Measurements from ENCODE around the genes STK36, RETREG2, TMEM198 and INHA.

DNA sequence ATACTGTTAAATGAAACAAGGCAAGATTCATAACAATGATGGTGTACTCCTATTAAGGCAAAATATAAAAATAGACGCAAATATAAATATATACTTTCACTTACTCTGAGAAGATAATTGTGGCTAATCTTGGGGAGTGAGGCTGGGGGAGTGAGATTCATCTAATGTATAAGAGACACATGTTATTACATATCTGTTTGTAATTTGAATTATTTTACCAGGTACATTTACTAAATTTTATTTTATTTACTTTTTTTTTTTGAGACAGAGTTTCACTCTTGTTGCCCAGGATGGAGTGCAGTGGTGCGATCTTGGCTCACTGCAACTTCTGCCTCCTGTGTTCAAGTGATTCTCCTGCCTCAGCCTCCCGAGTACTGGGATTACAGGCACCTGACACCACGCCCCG lies 8.9 kb upstream of the VIL1 start:
- RRBS: no CpG with 5 or more reads among the region's 5 CpGs

DNA sequence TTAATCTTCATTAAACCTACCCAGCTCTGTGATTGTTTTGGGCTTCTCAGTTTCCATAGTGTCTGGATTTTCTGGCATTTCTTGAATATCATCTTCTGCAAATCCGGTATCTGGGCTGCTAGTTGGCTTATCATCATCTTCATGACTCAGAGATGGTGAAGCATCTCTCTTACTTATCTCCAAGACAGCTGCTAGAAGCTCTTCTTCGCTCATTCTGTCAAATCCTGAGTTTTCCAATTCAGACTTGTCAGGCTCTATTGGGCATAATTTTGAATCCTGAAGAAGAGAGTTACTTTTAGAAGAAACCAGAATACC lies 55.6 kb downstream of the VIL1 start:
- RRBS: no CpG with 5 or more reads among the region's 2 CpGs

- RRBS: 5% methylated on average over 7 of the region's 43 CpGs
Measured at GRCh38 chr2:218671846-218672955, at the start of gene STK36. STK36 (plus strand) TSS chr2:218672086.

- RRBS: no CpG with 5 or more reads among the region's 19 CpGs
Measured at GRCh38 chr2:218812361-218813200, 30.6 kb downstream of the CYP27A1 start.

DNA sequence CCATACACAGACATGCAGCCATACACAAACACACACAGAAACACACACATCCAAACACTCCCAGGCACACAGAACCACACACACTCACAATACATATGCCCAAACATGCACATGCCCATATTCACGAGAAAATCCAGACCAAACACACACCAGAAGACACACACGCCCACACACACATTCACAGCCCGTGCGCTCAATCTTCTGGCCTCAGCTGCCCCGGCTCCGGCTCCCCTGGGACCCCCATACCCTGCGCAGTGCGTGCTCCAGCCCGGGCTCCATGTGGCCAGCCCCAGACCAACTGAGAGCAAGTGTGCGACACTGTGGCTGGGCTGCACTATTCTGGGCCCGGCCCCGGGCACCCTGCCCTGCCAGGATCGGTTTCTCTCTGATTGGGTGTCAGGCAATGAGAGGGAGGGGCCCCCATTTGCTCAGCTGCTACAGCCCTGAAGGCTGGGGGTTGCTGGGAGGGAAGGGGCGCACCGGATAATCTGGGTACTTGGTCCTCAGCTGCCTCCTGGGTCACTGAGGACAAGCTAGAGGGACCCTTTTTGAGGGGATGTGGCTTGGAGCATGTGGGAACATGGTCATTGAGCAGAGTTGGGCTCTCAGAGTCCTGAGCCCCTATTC lies 28.0 kb upstream of the WNT6 start:
- RRBS: 48% methylated on average over 6 of the region's 15 CpGs

DNA sequence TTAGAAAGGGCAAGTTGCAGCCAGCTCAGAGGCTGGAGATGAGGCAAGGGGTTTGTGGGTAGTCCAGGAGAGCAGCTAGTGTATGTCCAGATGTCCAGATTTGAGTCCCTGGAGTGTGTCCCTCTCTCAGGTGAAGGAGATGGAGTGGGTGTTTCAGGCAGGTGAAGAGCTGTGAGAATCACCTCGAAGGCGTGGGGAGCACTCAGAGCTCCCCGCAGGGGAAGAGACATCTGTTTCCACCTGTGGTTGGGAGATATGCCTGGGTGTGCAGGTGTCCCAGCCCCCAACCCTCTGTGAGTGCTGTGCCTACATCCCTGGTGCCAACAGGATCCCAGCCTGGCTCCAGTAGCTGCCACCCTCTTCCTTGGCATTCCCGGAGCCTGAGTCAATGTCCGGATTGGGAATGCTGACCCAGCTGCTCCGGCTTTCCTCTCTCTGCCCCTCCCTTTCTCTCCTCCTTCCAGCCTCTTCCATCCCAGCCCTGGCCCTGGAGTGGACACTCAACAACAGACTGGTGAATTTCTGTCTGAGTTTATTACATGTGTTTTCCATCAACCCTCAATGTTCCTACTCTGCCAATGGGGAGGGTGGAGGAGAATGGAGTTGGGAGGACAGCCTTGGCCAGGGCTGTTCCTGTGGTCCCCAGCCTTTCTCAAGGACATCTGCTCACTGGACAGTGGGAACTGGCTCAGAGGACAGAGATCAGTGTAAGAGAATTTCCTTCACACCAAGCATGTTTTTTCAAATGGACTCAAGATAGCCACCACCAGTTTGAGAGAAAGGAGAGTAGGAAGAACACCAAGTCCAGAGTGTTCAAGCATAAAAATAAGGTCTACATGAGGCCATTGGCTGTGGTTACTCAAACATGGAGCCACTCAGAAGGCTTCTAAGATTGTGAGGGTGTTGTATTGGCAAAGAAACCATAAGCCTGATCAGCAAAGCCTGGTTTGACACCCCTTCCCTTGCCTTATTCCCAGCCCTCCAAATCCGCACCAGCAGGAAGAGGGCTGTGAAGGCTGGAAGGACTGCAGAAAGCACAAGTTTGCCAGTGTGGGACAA lies 27.1 kb upstream of the WNT6 start:
- RRBS: no CpG with 5 or more reads among the region's 7 CpGs

- RRBS: 40% methylated on average over 1 of the region's 20 CpGs
Measured at GRCh38 chr2:218895910-218896817, 15.5 kb downstream of the WNT10A start.

- RRBS: 29% methylated on average over 7 of the region's 25 CpGs
Measured at GRCh38 chr2:218963134-218963755, 3.8 kb downstream of the CDK5R2 start.

GRCh38 chr2:219174667-219175157 lies 2.0 kb downstream of the CNPPD1 start:
- RRBS: no CpG with 5 or more reads among the region's 8 CpGs

DNA sequence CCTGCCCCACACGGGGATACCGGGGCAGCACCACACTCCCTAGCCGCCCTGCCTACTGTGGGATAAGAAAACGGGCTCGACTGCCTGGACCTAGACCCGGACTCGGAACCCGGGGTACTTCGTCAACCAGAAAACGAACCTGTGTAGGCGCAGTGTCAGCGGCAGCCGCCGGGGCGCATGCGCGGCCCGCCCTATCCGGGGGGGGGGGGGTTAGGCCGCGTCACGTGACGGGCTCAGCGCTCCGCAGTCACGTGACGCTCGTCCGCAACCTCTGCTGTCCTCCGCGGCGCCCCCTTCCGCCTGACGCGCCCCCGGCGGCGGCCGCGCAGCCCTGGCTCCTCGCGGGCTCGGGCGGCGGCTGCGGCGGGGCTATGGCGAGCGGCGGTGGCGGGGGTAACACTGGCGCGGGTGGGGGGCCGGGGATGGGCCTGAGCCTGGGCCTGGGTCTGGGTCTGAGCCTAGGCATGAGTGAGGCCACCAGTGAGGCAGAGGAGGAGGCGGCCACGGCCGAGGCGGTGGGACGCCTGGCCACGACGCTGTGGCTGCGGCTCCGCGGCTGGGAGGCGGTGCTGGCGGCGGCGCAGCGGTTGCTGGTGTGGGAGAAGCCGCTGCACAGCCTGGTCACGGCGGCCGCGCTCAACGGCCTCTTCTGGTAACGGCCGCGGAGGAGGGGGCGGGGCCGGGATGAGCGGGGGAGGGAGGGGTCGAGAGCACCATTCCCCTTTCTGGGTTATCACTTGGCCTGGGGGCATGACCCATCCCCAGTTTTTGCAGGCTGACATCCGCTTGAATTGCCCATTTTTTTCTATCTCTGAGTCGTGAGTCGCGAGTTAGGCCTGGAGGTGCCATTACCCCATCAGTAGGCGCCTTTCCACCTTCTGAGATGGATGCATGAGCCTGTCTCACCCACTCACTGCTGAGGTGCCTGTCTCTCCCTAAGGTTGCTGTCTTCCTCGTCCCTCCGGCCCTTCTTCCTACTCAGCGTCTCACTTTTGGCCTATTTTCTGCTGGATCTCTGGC lies at the start of gene RETREG2:
RETREG2 (plus strand) TSS at position 294 of the 1,020 bp plus-strand sequence.
- RRBS: 3% methylated on average over 29 of the region's 90 CpGs

DNA sequence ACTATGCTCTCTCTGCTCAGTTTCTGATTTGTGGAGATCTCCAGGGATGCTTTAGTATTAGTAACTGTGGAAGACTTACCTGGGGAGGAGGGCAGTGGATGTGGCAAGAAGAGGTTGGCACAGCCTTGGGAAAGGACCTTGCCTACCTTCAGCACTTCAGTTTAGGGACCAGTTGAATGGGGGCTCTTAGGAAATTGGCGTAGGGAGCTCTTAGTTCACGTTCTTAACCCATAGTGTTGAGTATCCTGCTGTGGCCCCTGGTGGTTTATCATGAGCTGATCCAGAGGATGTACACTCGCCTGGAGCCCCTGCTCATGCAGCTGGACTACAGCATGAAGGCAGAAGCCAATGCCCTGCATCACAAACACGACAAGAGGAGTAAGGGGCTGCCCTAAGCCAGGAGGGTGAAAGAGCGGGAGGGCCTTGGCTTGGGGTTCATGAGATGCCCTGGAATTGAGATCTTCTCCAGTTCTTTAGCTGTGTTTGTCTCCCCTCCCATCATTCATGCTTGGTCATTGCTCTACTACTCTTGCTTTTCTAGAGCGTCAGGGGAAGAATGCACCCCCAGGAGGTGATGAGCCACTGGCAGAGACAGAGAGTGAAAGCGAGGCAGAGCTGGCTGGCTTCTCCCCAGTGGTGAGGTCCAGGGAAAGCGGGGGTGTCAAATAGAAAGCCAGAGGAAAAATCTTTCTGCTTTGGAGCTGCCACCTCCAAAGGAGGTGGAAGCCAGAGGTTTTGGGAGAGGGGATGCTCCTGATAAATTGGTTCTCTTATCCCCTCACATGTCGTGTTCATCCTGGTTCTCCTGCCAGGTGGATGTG lies 3.0 kb downstream of the RETREG2 start:
- RRBS: no CpG with 5 or more reads among the region's 9 CpGs

DNA sequence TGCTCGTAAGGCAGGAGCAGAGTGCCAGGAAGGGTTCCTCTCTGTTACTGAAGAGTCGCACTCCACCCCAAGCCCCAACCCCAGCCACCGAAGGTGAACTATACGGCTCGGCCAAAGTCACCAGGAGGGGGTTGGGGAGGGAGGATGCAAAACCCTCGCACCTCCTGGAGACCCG lies 250 bp downstream of the TUBA4A start:
- RRBS: no CpG with 5 or more reads among the region's 7 CpGs

GRCh38 chr2:219404206-219405494 lies 13.5 kb upstream of the DES start:
- RRBS: no CpG with 5 or more reads among the region's 21 CpGs

DNA sequence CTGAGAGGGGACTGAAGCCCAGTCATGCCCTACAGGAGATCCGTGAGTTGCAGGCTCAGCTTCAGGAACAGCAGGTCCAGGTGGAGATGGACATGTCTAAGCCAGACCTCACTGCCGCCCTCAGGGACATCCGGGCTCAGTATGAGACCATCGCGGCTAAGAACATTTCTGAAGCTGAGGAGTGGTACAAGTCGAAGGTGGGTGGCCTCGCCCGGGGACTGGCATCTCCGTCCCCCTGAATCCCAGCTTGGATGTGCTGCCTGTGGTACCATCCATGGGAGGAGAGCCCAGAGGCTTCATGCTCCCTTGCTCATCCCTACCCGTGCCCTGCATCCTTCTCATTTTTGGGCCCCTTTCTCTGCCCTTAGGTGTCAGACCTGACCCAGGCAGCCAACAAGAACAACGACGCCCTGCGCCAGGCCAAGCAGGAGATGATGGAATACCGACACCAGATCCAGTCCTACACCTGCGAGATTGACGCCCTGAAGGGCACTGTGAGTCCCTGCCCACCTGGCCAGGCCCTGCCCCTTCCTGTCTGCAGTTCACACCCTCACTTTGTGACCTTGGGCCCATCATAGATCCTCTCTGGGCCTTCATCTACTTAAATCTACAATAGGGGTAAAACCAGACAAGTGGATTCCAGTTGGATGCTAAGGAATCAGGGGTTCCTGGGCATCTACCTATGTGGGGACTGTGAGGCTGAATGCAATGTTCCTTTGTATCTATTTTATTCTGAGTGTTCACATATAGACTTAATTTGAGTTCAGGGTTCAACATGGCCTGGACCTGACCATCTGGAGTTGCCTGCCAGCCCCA lies 2.5 kb downstream of the DES start:
- RRBS: 63% methylated on average over 6 of the region's 16 CpGs

DNA sequence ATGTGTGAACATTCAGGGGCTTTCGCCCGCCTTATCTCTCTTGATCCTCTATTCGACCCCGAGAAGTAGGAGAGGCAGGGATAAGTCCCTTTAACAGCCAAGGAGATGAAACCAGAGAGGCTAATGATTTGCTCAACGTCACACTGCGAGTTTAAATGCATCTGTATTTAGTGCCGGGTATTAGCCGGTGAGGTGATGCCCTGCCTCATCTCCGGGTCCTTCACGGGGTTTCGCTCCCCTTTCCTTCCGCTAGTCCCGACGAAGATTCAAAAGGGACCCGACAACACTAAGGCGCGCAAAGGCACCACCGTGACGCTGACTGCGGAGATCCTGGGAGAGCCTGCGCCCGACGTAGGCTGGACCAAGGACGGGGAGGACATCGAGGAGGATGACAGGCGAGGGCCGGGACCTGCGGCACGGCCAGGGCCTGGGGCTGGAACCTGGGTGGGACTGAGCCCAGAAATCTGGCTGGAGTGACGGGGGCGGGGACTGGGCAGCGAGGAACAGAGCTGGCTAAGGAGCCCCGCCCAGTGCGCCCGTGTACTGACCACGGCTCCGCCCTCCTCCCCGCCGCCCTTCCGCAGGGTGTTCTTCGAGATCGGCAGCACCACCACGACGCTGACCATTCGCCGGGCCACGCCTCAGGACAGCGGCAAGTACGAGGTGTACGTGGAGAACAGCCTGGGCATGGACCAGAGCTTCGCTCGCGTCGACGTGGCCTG lies 1.1 kb upstream of the GMPPA start:
- RRBS: 2% methylated on average over 9 of the region's 55 CpGs

GRCh38 chr2:219543979-219544238 lies at the start of gene TMEM198:
TMEM198 (plus strand) TSS chr2:219544028.
- RRBS: 4% methylated on average over 20 of the region's 27 CpGs

DNA sequence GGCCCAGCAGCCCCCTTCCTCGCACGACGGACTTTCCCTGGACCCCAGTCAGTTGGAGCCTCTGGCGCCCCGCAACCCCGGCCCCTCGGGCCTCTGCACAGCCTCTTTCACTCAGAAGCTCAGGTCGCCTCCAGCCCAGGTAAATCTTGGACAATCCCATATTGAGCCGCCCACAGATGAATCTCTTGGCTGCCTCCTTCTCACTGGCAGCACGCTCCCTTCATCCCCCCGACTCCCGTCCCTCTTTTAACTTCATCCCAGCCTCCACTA lies 346 bp downstream of the TMEM198 start:
- RRBS: 3% methylated on average over 6 of the region's 12 CpGs

DNA sequence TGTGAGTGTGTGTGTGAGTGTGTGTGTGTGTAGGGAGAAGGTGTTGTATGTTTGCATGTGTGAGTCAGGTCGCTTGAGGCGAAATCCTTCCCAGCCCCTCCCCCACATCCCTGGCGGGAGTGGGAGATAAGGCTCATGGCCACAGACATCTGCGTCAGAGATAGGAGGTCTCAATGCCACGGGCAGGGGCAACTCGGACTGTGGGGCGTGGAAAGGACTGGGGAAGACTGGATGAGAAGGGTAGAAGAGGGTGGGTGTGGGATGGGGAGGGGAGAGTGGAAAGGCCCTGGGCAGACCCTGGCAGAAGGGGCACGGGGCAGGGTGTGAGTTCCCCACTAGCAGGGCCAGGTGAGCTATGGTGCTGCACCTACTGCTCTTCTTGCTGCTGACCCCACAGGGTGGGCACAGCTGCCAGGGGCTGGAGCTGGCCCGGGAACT lies at the start of gene INHA:
INHA (plus strand) TSS at position 291 of the 438 bp plus-strand sequence.
- RRBS: no CpG with 5 or more reads among the region's 9 CpGs

DNA sequence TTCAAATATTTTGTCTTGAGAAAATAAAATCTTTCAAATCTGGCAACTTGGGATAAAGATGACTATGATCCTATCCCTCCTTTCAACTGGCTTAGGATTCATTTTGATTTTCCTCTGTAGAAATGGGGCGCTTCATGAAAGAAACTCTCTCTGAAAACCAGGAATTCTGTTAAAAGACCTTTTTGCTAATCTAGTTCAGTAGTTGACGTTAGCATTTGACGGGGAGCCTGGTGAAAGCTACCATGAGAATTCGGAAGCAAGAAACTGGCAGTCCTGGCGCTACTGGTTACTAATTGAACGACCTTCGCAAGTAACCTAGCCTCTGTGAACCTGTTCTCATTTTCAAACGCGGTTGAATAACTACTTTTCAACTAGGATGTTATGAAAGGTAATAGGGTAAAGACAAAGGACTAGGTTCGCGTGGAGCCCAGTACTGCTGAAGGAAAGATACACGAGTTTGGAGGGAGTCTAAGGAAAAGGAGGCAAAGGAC lies 665 bp upstream of the STK11IP start:
- RRBS: no CpG with 5 or more reads among the region's 12 CpGs

DNA sequence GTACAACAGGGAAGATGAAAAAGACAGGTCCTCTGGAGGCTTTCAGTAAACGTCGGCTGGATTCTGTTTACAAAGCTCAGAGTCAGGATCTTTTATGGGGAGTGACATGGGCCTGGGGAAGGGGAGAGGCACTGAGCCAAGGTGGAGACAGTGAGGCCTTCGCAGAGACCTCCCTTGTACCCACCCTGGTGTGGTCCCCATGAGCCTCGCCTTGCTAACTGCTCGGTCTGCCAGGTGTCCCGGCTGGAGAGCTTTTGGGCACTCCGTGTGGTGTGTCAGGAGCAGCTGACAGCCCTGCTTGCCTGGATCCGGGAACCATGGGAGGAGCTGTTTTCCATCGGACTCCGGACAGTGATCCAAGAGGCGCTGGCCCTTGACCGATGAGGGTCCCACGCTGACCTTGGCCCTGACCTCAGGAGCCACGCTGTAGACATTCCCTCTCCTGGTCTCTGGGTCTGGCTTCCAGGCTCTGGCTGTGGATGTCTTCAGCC lies 11.6 kb upstream of the SLC4A3 start:
- RRBS: 95% methylated on average over 3 of the region's 14 CpGs

Data from GM06990 (cell line).